GM23338 (cell line): ENCODE measurements around a stretch of chr14.

DNA sequence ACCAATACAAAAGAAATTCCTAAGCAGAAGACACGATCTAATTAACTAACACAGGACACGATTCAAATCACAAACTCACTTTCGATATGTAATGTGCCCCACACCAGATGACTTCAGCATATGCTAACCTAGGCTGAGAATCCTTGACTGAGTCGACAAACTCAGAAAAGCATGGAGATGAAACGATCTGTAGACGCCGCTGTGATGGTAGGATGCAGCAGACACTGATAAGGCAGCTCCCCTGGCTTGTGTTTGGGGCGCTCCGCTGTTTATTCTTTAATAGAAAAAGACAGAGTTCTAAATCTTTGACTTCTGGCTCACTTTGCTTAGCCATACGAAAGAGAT, 1.1 kb downstream of the CHD8 start:
- PRO-cap = bidirectional peak, plus-strand start at position 192 of the sequence, minus-strand start at position 119 of the sequence; bidirectional peak, plus-strand start outside the sequence, minus-strand start at position 241 of the sequence
- RAMPAGE, long total RNA = no peak

DNA sequence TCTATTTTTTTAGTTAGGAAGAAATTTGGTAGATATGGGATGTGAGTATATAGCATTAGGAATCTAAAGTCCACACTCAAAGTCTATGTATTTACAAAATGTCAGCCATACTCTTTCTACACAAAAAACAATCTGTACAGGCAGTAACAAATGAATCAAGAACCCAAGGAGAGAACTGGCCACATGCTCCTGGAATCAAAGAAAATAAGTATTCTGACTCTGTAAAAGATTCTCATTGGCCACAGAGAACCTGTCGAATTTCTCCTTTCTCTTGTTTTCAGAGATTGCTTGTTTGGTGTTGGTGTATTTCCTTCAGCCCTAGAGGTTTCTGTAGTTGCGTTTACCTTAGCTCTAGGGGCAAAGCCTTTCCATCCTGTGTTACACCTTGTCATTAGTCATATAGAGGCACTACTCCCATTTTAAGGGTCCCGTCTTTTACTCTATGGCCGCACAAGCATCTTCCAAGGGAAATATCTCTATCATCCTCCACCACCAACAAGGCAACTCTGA, 177.9 kb upstream of the OR4E1 start:
- PRO-cap = no peak
- RAMPAGE, long total RNA = no peak

GRCh38 chr14:21860945-21861612, 187.5 kb upstream of the OR4E1 start:
- PRO-cap = no peak
- RAMPAGE, long total RNA = no peak

GRCh38 chr14:22096211-22096433, 422.5 kb upstream of the OR4E1 start:
- PRO-cap = no peak
- RAMPAGE, long total RNA = no peak

- PRO-cap = no peak
- RAMPAGE, long total RNA = no peak
Observed at GRCh38 chr14:22113442-22113909, 439.9 kb upstream of the OR4E1 start.

- PRO-cap = unidirectional peak, minus-strand start at chr14:22159472
- RAMPAGE, long total RNA = no peak
Observed at GRCh38 chr14:22158962-22159661, 429.9 kb downstream of the DAD1 start.

GRCh38 chr14:22178126-22178788, 410.8 kb downstream of the DAD1 start:
- PRO-cap = no peak
- RAMPAGE, long total RNA = no peak

DNA sequence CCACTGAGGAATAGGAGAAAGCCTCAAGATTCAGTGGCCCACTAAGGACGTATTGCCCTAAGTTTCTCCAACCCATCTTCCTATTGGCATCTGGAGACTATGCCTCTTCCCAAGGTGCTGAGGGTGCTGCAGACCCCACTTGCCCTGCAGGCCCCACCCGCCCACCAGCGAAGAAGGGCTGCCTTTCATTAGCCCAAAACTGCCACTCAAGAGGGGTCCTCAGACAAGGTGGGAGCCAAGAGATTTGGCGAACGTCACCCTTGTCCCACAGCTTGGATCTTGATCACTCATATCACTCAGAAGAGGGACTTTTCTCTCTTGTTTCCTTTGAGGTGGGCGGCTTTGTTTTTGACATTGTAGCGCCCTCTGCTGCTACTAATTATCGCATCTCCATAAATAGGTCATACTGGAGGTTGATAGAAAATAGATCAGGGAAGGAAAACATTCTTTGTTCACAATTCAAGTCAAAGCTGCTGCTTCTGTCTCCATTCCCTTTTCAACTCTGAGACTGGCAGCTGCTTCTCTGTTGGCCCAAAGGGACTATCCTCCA, 116.1 kb downstream of the DAD1 start:
- PRO-cap = no peak
- RAMPAGE, long total RNA = no peak

GRCh38 chr14:22477705-22478152, 111.3 kb downstream of the DAD1 start:
- PRO-cap = no peak
- RAMPAGE, long total RNA = no peak

DNA sequence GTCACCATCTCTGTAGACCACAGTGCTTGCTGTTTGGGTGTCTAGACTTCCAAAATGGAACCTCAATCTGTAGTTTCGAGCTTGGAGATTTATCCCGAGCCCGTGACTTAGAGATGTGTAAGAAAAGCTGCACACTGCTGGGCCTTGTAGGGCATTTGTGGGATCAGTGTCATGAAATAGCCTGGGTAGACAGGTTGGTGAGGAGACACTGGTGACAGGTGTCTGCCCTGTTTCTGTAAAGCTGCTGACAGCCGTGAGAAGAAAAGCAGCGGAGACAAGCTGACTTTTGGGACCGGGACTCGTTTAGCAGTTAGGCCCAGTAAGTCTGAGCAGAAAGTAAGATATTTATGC, 95.9 kb downstream of the DAD1 start:
- PRO-cap = no peak
- RAMPAGE, long total RNA = no peak

- PRO-cap = no peak
- RAMPAGE, long total RNA = no peak
Observed at GRCh38 chr14:22499498-22500006, 89.5 kb downstream of the DAD1 start.

GRCh38 chr14:22537754-22538277, 51.2 kb downstream of the DAD1 start:
- PRO-cap = no peak
- RAMPAGE, long total RNA = no peak

GRCh38 chr14:22844552-22844783, 8.1 kb downstream of the MMP14 start:
- PRO-cap = no peak
- RAMPAGE, long total RNA = no peak

DNA sequence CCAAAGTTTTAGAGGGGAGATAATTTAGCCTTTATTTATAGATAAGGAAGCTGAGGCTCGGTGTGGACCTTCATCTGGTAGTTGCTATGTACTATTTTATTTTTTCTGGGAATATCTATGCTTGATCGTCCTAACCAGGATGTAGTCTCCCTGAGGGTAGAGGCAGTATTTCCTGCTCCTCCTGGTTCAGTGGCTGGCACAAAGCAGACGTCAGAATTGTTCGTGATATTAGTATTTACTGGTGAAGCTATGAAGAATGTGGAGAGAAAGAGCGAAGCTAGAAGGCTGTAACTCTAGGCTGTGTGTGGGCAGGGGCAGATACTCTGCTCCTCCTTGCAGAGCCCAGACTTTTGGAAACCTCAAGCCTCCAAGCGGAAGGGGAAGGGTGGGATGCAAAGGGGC, 1.3 kb downstream of the LRP10 start:
- PRO-cap = unidirectional peak, plus-strand start at position 189 of the sequence
- RAMPAGE, long total RNA = no peak

GRCh38 chr14:22898415-22899010, 15.5 kb downstream of the REM2 start:
- PRO-cap = no peak
- RAMPAGE, long total RNA = no peak

DNA sequence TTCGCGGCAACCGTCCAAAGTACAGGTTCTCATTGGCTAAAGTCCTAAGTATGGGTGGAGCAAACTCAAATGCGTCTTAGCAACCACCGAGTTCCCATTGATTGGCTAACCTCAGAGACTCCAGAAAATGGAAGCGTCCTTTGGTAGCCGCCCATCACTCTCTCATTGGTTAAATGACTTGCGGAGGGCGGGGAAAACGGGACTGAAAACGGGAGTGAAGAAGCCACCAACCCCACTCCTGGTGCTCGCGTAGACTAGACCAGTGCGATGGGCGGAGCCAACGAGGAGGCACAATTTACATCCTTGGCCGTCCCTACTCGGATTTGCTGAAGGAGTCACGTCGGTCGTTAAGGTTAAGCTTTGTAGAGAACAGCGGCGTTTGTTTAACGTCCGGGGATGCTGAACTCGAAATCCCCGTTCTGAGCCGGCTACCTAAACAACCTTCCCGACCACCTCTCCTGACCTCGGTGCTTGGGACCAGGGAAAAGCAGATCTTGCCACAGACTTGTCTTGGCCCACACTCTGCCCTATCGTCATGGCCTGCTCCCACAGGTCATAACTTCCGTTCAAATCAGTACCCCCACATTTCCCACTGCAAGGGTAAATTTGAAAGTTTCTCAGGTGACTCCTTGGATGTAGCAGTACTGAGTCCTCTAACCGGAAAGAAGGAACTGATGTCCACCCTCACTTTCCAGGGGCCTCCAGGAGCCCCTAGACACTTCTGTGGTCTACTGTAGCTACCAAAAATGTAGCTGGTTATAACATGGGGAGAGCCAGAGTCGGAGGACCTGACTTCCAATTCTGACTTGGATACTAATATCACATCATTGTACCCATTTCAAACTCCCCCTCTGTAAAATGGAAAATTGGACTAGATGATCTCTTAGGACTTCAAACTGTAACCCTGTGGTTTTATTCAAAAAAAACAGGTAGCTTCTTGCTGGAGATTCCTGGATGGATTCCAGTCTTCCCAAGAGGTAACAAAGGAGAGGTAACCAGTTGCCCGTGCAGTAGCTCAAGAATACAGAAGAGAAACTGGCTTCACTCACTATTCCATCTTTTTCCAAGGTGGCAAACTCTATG, 614 bp upstream of the RBM23 start:
- PRO-cap = bidirectional peak, plus-strand start at position 235 of the sequence, minus-strand start outside the sequence
- RAMPAGE, long total RNA = no peak

GRCh38 chr14:22978658-22979757, 3.3 kb downstream of the AJUBA start:
- PRO-cap = no peak
- RAMPAGE, long total RNA = no peak

DNA sequence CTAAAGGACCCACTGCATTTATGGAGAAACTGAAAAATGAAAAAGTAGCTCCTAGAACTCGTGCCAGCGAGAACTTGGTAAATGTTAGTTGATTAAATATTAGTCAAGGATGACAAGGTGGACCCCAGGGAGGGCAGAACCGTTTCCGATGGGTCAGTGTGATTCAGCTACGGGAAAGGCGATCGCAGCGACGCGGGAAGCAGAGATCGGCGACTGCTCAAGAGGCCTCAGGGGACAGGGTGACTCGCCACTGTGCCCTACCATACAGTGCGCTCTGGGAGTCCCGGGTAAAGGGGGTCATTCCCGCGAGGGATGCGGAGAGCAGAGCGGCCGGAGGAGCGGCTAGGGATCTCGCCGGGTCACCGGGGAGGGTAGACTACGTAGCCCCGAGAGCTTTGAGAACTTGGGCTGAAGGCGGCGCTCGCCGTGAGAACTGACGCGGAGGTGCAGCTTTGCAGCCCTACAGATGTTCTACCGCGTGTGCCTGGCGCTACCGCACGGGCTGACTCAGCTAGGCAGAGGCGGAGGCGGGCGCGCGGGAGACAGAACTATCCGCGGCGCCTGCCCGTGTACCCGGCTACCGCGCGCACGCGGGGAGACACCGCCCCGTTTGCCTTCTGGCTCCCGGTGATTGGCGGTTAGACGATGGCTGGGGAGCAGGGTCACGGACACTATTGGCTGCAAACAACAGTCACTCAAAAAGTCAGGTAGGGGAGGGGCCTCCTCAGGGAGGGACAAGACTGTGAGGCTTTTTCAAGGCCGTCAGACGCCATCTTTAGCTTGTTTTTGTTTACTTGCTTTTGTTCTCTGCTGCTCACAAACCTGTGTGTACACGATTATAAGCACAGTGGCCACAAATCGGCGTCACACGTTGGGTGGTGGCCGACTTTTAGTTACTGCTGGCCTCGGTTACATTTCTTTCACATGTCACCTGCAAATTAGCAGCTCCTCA, 3.1 kb downstream of the C14orf93 start:
- PRO-cap = bidirectional peak, plus-strand start at position 202 of the sequence, minus-strand start at position 243 of the sequence; bidirectional peak, plus-strand start at position 300 of the sequence, minus-strand start at position 550 of the sequence
- RAMPAGE, long total RNA = no peak

DNA sequence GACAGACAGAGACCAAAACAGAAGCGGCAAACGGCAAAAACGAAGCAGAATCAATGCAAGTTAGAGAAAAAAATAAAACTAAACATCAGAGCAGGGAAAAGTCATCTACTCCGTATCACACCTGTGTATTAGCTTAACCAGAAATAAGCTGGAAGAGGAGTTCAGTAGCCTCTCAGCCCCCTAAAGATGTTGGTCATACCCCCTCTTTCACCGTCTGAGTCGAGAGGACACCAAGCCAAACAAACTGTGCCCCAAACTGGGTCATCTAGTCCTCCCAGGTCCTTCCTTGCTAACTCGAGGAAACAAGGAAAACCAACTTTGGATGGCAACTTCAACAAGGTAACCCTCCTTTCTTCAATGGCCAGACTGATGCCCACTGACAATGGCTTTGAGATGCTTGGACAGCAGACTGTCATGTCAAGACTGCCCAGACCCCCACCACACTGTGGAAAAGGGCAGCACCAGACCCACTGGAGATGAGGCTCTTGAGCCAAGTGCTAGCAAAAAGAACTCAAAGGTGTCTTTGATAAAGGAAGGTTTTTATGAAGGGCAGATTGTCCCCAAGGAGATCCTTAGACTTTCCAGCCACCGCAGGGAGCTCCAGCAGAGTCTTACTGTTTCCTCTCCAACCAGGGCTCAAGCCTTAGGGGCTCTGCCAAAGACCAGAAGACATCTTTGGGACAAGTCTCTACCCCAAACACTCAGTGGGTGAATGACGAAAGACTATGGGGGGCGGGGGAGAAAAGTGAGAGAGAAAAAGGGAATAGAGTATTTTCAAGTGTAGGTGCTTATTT, 9.0 kb upstream of the CDH24 start:
- PRO-cap = no peak
- RAMPAGE, long total RNA = no peak

- PRO-cap = no peak
- RAMPAGE, long total RNA = no peak
Observed at GRCh38 chr14:23067068-23068040, 10.0 kb upstream of the CDH24 start.